ENCODE data around the genes PRKAR2B, DLD and THAP5.

- PRO-cap, result no peak
These were observed 96.9 kb upstream of the PIK3CG start for GRCh38 chr7:106767935-106768799.

DNA sequence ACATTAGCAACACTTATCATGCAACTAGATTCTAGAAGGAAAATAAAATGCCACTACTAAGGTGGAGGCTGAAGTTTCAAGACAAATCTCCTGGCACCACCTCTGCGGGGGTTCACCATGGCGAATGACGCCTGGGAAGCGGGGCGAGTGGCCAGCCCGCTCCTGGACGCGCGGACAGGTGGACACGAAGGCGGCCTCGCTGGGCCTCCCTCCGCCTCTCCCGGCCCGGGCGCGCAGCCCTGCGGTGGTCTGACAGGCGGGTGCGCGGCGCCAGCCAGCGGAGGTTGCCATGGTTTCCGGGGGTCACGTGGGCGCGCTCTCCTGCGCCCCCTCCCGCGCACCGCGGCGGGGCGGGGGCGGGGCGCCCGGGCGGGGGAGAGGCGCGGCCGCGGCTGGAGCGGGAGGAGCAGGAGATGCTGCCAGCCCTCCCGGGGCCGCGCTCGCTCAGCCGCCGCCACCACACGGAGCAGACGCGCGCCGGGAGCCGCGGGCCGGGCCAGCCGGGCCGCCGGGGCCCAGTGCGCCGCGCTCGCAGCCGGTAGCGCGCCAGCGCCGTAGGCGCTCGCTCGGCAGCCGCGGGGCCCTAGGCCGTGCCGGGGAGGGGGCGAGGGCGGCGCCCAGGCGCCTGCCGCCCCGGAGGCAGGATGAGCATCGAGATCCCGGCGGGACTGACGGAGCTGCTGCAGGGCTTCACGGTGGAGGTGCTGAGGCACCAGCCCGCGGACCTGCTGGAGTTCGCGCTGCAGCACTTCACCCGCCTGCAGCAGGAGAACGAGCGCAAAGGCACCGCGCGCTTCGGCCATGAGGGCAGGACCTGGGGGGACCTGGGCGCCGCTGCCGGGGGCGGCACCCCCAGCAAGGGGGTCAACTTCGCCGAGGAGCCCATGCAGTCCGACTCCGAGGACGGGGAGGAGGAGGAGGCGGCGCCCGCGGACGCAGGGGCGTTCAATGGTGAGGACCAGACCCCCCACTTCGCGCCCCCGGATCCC, at the start of gene PRKAR2B:
PRKAR2B (plus strand) TSS at position 442 of the 989 bp plus-strand sequence.
- PRO-cap, result bidirectional peak, plus-strand start at position 469 of the sequence, minus-strand start at position 222 of the sequence

DNA sequence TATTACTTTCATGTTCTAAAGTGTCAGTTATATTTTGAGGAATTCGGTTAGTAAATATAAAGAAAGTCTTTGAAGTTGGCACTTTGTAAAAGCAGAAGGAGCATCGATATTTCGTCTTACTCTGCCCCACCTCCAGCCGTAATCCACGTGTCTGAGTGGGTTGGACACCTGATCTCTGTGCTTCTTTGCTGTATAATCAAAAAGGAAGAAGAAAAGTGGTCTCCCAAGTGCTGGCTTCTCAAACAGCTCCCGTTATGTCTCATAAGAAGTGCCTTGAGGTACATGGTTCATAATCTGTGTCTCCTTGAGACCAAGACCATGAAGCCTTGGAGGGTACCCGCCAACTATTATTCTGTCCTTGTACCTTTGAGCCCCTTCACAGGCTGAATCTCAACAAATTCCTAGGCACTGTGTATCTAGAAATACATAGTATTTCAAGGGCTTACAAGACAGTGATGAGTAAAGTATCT, 19.8 kb downstream of the PRKAR2B start:
- PRO-cap, result no peak

DNA sequence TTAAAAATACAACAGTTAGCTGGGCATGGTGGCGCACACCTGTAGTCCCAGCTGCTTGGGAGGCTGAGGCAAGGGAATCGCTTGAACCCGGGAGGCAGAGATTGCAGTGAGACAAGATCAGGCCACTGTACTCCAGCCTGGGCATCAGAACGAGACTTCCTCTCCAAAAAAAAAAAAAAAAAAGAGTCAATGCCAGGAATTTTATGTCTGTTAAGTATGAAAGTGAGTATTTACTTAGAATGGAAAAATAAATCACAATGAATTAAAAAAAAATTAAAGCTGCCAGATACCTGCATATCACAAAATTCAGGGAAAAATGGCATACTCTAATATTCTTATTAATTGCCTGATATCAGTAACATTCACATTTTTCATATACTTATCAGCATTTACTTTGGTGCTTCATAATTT, 2.9 kb downstream of the HBP1 start:
- PRO-cap, result no peak

GRCh38 chr7:107174158-107174851, 5.5 kb downstream of the HBP1 start:
- PRO-cap, result no peak

GRCh38 chr7:107438810-107439543, 30.9 kb upstream of the GPR22 start:
- PRO-cap, result no peak

DNA sequence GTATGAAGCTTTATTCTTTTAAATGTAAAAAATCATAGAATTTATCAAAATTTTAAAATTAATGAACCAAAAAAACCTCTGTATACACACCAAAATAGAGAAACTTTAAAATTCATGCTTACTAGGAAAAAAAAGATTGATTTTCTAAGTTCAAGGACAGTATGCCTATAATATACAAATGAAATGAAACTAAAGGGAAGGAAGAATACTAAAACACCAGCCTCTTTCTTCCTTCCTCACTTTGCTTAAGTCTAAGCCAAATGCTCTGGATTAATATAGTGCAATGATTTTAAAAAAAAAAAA, 6.0 kb downstream of the GPR22 start:
- PRO-cap, result no peak

- PRO-cap, result no peak
These were observed 38.4 kb downstream of the GPR22 start for GRCh38 chr7:107507839-107508983.

- PRO-cap, result no peak
These were observed 443 bp downstream of the COG5 start for GRCh38 chr7:107563137-107563816.

DNA sequence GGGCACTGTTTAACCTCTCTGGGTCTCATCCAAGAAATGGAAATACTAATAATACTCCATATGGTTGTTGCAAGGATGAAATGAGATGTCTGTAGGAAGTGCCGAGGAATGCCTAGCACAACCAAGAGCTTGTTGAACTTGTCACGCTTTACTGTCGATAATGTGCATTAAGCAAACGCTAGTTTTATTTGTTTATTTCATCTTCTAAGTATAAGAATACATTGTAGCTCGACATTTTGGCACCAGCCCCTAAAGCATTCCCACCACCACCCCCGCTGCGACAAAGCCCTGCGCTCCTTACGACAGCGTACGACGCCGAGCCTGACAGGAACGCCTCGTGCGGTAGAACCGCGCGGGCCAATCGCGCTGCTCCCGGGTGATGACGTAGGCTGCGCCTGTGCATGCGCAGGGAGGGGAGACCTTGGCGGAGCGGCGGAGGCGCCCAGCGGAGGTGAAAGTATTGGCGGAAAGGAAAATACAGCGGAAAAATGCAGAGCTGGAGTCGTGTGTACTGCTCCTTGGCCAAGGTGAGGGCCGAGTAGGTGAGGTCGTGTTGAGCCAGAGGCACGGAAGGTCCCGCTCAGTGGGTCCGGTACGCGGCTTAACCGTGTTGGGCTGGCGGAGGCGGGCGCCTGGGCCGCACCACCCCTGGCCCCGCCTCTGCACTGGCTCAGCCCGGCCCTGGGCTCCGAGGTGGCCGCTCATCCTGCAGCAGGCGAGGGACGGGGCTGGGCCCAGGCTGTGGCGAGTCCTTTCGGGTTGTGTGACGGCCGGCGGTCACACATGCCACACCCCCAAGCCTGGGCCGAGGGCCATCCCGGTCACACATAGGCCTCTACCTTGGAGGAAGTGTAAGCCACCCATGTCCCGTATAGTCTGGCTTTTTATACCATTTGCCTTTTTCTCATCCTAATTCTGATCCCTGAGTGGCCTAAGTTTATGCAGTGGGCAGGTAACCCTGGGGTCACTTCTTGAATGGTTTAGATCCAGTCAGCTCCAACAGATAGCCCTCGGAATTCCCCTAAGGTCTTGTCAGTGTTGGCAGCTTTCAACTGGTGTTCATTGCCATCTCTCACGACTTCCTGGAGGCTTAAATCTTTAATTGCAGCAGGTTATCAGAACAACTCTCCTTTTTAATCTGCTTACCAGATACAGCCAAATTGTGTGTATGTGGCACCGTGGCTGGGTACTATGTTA, at the start of gene DLD:
DLD (plus strand) TSS at position 421 of the 1,197 bp plus-strand sequence.
- PRO-cap, result bidirectional peak, plus-strand start at position 424 of the sequence, minus-strand start at position 282 of the sequence; bidirectional peak, plus-strand start at position 673 of the sequence, minus-strand start at position 667 of the sequence

DNA sequence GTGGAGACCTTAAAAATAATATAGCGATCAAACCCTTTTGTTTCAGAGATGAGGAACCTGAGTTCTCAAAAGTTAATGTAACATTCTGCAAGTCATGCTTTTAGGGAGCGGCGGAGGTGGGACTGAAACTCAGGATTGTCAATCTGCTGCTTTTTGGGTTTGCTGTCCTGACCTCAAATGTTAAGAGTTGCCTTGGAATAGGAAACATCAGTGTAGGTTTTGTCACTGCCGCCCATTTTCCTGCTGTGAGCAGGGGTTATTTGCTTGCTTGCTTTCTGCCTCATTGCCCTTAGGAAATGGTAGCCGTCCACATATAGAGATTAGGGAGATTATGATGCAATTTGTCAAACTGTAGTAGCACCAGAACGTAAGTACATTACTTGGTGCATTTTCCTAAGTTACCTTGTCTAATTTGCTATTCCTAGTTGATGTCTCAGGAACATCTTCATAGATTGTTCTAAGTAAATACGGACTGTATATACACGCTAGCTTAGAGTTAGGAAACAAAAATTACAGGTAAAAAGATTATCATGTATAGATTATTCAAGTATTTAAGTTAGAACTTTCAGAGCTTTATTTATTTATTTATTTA, 1.1 kb downstream of the DLD start:
- PRO-cap, result no peak

DNA sequence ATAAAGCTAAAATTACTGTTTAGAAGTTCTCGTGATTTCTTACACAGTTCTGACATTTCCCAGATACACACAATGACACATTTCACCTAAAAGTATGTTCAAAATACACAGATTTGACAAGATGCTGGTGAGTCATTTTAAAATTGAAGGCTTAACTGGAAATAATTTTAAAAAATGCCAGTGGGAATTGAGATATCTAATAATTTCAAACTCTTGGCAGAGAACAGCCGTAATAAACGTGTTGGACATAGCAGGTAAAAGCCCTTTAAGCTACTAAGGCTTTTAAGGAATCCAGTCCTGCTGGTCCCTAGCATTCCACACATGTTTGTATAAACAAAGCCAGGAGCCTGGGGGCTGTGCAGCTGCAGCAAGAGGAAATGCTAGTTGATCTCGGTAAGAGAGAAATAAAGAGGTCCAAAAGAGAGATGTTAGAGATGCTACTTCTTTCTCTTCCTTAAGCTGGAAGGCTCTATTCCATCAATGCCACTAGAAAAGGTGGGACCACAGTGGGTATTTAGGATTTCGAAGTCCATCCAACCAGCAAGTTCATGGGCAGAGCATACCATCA, 50.5 kb downstream of the LAMB1 start:
- PRO-cap, result no peak

DNA sequence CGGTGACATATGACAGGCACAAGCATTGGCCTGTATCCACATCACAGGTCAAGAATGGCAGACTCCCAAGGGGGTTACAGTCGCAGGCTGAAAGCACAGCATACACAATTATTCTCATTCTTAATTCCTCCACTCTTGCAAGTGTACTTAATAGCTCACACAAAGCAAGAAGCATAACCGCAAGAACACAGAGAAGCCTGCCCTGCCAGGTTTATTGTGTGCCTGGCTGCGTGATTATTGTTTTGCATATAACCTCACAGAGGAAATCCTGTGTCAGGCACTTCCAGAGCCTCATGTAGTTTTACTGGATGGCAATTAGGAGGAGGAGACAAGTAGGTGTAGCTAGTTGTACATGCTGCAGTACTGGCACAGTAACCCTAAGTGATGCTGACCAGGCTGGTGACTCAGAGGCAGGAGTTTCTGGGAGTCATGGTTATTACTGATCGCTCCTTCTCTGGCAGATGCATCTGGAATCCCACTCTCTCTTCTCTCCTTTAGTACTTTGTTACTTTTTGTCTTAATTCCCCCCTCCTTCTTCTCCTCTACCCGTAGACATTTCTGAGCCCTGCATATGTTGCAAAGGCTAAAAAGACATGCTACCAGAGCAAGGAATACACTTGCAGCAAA, 34.8 kb downstream of the LAMB4 start:
- PRO-cap, result no peak

- PRO-cap, result no peak
These were observed 31.8 kb downstream of the PNPLA8 start for GRCh38 chr7:108494008-108494614.

GRCh38 chr7:108568858-108569733, at the start of gene THAP5:
THAP5 (minus strand) TSS chr7:108569706.
- PRO-cap, result bidirectional peak, plus-strand start at chr7:108569935, minus-strand start at chr7:108569706

DNA sequence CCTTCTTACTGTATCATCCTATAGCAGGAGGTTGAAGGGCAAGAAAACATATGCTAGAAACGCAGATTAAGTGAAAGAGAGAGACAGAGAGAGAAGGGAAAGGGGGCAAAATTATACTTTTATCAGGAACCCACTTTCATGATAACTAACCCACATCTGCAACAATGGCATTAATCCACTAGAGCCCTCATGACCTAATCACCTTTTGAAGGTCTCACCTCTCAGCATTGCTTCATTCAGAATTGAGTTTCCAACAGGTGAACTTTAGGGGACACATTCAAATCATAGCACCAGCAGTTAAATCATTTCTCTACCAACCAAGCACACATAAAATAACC, 1078.2 kb downstream of the DNAJB9 start:
- PRO-cap, result no peak

DNA sequence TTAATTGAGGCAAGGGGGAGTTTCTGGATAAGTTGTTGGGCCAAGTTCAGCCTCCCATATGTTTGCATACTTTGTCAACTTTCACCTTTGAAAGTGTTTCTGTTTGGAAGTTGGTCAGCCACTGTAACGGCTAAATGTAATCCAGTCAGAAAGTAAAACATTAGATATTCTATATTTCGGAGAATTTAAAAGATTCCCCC, 567.9 kb upstream of the LRRN3 start:
- PRO-cap, result no peak

GRCh38 chr7:110534124-110534900, 556.6 kb upstream of the LRRN3 start:
- PRO-cap, result no peak

GRCh38 chr7:110674787-110675260, 416.1 kb upstream of the LRRN3 start:
- PRO-cap, result no peak

DNA sequence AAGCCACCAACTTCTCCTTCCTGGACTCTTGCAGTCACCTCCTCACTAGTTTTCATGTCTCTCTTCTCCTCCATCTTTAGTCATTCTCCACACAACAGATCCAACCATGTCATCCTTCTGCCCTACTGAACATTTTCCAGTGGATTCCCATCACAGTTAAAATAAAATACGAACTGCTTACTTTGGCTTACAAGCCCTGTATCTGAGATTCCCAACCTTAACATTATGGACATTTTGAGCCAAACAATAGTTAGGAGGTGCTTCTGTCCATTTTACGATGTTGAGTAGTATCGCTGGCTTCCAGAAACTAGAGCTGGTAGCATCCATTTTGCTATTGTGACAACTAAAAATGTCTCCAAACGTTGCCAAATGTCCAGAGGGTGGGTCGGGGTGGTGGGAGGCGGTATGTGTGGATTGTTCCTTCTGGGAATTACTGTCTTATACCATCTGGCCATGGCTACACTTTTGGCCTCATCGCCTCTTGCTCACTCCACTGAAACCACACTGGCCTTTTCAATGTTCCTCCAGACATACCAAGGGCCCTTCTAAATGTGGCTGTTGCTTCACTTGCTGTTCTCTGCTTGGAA, 190.4 kb upstream of the LRRN3 start:
- PRO-cap, result unidirectional peak, minus-strand start at position 299 of the sequence

Data from right common carotid artery plus branches (tissue), 1 donor.